ENCODE results near the genes OR10A5, EIF3F and DENND2B.

GRCh38 chr11:6695416-6695692, 12.2 kb upstream of the MRPL17 start:
- PRO-cap: no peak

- PRO-cap: no peak
Observed at GRCh38 chr11:6845248-6845957, at the start of gene OR10A5. OR10A5 (plus strand) TSS chr11:6845683.

DNA sequence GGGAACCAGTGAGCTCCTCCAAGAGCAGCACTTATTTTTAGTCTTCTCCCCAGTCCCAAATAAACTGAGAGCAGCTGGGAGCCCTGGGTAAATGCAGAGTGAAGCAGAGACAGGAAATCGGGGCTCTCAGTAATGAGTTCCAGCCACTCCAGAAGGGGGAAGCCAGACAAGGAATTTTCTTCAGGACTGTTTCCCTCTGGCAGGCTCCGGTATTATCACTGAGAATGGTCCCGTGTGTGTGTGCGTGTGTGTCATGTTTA, 63.1 kb downstream of the PPFIBP2 start:
- PRO-cap: bidirectional peak, plus-strand start at position 90 of the sequence, minus-strand start outside the sequence

DNA sequence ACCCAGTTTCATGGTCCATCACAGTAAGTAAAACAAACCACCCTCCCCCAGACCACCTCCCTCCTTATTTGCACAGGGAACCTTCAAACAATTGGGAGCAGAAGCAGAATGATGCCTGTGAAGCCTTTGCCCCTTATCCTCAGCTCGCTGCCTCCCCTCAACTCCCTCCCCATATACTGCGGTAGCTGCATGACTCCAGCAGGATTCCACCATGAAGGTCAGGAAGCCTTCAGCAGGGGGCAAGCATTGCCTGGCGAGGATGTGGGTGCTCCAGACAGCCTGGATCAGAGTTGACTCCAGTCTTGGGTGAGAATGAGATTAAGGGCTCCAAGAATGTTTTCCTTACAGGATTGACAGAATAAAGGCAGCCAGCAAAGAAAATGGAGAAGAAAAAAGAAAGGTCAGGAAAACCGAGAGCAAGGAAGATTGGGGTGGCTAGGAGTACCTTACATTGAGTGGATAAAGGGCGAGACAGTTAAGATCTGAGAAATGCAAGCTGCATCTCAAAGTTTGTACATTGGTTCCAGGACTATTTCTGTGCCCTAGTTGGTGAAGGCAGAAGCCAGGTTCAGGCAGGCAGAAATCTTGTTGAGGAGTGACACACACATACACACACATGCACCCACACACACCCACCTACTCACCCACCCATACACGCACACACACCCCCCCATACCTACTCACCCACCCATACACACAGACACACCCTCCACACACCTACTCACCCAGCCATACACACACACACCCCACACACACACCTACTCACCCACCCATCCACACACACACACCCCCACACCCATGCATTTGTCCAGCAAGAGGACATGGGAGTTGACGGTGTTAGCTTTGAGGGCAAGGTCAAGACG, 69.3 kb downstream of the CYB5R2 start:
- PRO-cap: no peak

- PRO-cap: no peak
Observed at GRCh38 chr11:7605147-7606331, 67.8 kb downstream of the CYB5R2 start.

GRCh38 chr11:7986663-7987975, at the start of gene EIF3F:
EIF3F (plus strand) TSS chr11:7987337.
- PRO-cap: bidirectional peak, plus-strand start at chr11:7987361, minus-strand start at chr11:7987190

DNA sequence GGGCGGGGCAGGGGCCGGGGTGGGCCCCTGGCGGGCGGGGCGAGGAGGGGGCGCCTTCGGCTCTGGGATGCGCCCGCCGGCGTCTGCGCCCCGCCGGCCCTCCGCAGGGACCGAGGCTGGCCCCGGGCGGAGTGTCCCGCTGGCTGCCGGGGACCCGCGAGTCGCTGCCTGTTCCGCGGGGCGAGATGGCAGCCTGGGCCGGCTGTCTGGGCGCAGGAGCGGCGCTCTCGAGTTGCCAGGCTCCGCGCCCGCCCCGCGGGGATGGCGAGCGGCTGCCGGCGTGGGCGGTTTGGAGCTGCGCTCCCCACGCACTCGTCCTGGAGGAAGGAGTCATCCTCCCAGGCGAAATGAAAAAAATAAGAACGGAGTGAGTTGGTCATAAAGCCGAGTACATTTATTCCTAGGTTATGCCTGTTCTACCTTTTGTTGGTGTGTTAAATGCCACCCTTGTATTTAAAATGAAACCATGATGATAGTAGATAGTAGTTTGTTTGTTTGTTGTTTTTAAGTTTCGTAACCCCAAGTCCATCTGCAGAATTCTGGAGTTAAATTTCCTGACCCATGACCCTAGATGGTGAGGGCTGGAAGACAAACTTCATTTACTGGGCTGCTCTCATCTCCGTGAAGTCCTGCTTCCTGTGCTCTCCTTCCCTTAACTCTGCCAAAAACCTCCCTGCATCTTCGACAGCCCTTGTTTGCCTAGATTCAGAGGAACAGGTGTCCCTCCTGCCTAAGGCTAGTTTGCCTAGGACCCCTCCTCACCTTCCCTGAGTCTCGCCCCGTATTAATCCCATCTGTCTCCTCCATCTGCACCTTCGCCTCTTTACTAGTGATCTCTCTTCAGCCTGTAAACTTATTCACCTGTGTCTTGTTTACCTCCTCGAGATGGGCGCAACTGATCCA, 32.8 kb downstream of the EIF3F start:
- PRO-cap: unidirectional peak, minus-strand start at position 263 of the sequence

GRCh38 chr11:8066849-8067489, 14.0 kb upstream of the TUB start:
- PRO-cap: no peak

GRCh38 chr11:8080619-8080969, 417 bp upstream of the TUB start:
- PRO-cap: no peak

DNA sequence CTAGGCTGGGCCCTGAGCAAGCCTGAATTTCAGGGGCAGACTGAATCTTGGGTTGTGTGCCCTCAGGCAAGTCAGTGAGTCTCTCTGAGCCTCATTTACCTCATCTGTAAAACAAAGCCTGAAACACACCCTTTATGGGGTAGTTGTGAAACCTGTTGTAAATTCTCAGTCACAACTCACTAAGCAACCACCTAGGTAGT, 36.4 kb downstream of the LMO1 start:
- PRO-cap: no peak

GRCh38 chr11:8258789-8259354, 4.8 kb downstream of the LMO1 start:
- PRO-cap: no peak

DNA sequence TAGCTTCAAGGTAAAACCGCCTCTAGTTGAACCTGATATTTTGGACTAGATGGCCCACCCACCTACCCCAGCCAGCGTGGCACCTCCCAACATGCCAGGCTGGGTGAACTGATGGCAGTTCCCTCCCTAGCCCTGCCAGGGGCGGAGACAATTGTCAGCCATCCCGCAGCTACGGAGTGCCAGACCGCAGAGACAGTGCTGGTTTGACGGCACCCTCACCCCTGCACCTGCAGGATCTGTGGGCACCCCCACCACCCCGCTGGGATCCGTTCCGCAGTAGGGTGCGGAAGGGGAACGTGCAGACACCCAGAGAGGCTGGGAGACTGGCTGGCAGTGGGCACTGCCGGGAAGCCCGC, 4.0 kb upstream of the LMO1 start:
- PRO-cap: no peak

DNA sequence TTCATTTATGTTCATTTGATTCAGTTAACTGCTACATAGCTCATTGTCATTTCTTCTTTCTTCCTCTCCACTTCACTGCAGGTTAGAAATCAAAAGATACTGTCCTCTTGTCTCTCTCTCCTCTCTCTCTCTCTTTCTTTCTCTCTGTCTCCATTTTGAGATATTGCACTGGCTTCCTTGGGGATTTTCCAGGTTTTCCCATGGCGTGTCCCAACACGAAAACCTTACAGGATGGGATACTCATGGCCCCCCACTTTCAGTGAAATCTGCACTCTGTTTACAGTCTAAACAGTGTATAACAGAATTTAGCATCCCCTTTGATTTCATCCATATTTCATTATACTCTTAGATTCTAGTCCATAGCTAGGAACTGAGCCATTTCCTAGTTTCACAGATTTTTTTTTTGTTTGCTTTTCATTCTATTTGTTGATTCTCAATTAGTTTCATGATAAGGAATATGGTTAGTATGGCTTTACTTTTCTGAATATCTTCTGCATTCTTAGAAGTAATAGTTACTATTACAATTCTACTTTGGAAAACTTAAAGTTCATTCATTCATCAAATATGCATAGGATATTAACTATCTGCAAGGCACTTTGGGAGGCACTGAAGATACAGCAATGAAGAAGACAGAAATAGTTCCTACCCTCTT, 31.7 kb downstream of the STK33 start:
- PRO-cap: no peak

- PRO-cap: no peak
Observed at GRCh38 chr11:8684442-8685019, 1.9 kb downstream of the RPL27A start.

DNA sequence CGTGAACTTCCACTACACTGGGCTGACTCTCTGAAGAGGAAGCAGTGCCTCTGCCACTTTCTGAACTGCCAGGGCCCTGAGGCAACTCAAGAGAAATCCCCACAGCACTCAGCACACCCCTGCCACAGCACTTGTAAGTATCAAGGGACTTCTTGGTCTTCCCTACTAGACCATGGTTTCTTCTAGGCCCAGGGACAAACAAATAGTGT, 49.7 kb downstream of the RPL27A start:
- PRO-cap: no peak

DNA sequence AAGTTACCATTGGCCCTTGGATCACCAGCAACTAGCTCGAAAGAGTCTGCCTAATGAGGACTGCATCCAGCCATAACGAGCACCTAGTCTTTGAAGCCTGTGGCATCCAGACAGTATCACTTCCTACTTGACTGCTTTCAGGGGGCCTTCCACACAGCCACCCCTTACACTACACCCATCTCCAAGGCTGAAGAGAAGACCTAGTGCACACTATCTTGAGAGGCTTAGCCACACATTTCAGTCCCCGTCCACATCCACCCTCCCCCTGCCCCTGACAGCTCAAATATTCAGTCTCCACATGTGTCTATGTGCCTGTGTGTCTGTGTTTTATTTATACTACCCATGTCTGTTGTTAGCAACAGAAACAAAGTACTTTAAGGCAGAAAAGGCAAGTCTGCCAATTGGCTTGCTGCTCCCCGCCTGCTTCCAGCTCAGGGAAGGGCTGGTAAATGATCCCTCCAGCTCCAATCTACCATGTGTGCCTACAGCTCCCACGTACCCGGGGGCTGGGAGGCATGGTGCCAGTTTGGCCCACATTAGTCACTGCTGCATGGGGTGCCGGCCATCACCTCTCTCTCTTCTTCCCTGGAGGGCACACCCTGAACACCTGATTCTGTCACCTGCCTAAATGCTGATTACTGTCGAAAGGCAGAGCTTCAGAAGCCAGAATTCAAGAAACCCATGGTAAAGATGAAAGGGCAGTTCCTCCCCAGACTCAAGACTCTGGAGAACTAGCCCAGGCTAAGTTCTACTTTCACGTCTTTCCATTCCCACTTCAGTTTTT, 32.1 kb downstream of the DENND2B start:
- PRO-cap: no peak

- PRO-cap: bidirectional peak, plus-strand start at chr11:8810974, minus-strand start at chr11:8810673; bidirectional peak, plus-strand start at chr11:8811204, minus-strand start at chr11:8811231
Observed at GRCh38 chr11:8810564-8811654, at the start of gene DENND2B. DENND2B (minus strand) TSS chr11:8810674.

GRCh38 chr11:9088871-9089528, 2.4 kb downstream of the SCUBE2 start:
- PRO-cap: no peak

GRCh38 chr11:9428686-9429251, 32.0 kb upstream of the ZNF143 start:
- PRO-cap: no peak

DNA sequence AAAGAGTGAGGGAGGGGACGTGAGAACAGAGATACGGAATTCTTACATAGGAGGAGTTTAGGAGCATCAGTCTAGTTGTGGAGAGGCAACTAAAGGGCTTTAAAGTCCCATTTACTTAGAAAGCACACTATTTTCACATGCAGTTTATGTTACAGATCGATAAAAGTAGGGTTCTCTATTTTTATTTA, 2.7 kb upstream of the WEE1 start:
- PRO-cap: no peak

Data from bronchus (tissue), 1 donor.